Epithelial cell of proximal tubule (primary cell): ENCODE measurements around the gene TIGD6.

GRCh38 chr5:149857327-149858090 lies 87.1 kb downstream of the PDE6A start:
- RAMPAGE, long total RNA: no peak
- RRBS: no CpG with 5 or more reads among the region's 7 CpGs

GRCh38 chr5:149995966-149996473 lies 4.4 kb downstream of the TIGD6 start:
- RAMPAGE, long total RNA: no peak
- RRBS: no CpG with 5 or more reads among the region's 10 CpGs

GRCh38 chr5:149999866-150000846 lies at the start of gene TIGD6:
TIGD6 (minus strand) TSS chr5:150000654.
- RAMPAGE, long total RNA: start-site peak on the minus strand at chr5:150000536-150000559, 15 and 18 reads in 2 replicates
- RRBS: 1% methylated on average over 13 of the region's 61 CpGs

GRCh38 chr5:150001670-150002140 lies 1.2 kb downstream of the HMGXB3 start:
- RAMPAGE, long total RNA: no peak
- RRBS: no CpG with 5 or more reads among the region's 7 CpGs

- RAMPAGE, long total RNA: no peak
- RRBS: no CpG with 5 or more reads among the region's 9 CpGs
Measured at GRCh38 chr5:150036378-150036915, 35.9 kb downstream of the HMGXB3 start.

DNA sequence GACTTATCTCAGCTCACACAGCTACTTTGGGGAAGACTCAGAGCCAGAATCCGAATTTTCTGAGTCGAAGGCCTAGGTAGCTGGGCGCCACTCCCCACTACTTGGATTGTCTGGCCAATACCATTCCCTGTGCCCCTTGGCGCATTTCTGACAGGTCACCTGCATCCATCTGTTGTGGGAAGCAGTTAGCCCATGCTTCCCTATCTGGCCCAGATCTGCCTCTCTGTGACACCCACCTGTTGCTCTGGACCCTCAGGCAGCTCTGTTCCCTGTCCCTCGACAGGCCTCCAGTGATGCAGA lies 16.7 kb upstream of the CSF1R start:
- RAMPAGE, long total RNA: no peak
- RRBS: no CpG with 5 or more reads among the region's 5 CpGs

GRCh38 chr5:150132132-150132859 lies 23.3 kb downstream of the PDGFRB start:
- RAMPAGE, long total RNA: no peak
- RRBS: no CpG with 5 or more reads among the region's 22 CpGs

DNA sequence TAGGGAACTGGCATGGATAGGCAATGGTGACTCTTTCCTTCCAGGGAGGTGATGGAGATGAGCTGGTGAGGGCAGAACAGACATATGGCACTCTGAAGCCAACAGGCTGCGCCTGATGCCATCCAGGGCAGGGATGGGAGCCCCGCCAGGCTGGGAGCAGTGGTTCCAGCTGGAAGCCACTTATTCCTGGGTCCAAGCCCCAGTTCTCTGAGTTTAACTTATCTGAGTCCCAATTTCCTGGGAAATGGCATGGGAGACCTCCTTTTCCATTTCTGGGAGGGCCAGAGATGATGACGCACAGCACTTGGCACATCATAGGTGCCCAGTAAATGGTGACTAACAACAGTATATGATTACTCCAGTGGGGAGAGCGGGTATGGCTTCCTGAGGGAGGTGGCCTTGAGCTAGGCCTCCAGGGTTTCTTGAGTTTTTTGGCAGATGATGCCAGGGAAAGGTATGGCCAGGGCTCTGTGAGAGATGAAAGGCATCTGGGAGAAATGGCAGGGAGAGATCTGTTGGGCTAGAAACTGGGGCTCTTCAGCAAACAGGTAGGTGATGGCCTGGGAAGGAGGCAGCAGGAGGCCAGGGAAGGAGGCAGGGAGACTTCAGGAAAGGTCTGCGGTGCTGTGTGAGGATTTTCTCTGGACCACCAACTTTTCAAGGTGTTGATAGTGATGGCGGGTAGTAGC lies 7.1 kb downstream of the PDGFRB start:
- RAMPAGE, long total RNA: no peak
- RRBS: no CpG with 5 or more reads among the region's 6 CpGs

GRCh38 chr5:150180548-150181384 lies 9.1 kb upstream of the SLC6A7 start:
- RAMPAGE, long total RNA: no peak
- RRBS: no CpG with 5 or more reads among the region's 14 CpGs

DNA sequence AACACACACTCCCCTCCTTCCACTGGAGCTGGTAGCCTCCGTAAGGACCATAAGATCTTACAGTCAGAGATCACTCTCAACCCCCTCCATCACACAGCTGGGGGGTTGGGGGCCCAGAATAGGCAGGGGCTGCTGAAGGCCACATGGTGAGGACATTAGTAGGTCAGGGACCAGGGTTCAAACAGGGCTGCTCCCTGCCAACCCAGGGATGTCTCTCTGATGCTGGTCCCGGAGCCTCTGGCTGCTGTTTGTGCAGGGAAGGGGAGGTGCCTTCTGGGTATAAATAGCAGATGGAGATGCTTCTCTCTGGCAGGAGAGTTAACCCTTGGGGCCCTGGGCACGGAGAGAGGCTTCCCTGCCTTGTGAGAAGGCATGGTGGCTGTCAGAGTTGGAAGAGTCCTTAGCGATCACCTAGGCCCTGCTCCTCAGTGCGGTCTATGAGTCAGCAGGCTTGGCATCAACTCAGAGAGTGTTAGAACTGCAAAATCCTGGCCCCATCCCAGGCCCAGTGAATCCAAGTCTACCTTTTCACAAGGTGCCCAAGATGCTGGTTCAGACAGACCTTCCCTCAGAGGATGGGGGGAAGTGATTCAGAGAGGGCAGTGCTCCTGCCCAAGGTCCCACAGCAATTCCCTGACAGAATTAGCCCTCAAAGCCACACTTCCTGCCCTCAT lies 25.8 kb downstream of the CAMK2A start:
- RAMPAGE, long total RNA: no peak
- RRBS: no CpG with 5 or more reads among the region's 5 CpGs

- RAMPAGE, long total RNA: no peak
- RRBS: no CpG with 5 or more reads among the region's 7 CpGs
Measured at GRCh38 chr5:150397849-150398509, 14.7 kb downstream of the CD74 start.

DNA sequence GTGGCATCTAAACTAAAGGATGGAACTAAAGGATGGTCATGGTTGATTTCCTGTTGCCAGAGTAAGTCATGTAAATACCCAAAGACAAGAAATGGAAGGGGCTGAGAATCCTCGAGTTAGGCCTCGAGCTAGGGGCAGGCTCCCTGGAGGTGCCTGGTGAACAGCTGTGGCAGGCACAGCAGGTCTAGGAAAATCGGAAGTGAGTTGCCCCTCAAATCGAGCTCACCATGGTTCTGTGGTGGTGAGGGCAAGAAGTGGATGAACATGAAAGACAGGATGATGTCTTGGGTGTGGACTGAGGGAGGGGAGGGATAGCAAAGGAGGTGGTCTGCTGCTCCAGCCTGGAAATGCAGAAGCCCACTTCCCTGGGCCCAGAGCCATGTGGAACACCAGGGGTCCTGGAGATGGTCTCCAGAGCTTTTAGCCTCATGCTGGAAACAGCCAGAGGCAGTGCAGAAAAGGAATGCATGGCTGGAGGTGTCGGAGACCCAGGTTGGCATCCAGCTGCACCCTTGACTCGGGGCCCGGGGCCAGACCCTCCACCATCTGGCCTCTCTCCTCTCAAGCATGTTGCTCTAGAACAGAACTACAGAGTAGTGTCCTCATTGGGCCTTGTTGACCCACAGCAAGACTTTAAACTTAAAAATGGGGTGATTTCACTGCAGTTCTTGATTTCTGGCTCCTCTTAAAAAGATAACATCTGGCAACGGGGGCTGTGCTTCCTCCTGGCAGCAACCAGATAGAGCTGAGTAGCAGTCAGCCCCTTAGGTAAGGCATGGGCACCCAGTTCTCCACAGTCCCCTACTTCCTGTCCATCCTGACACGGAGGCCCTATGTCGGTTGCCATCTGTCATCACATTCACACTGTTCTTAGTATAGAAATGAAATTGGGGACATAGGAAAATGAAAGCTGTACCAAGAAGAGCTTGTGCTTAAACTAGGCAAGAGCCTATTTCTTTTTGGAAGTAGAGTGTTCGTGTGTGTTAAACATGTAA lies 11.9 kb downstream of the CD74 start:
- RAMPAGE, long total RNA: no peak
- RRBS: no CpG with 5 or more reads among the region's 11 CpGs

GRCh38 chr5:150442416-150443241 lies 6.9 kb downstream of the RPS14 start:
- RAMPAGE, long total RNA: no peak
- RRBS: no CpG with 5 or more reads among the region's 10 CpGs

DNA sequence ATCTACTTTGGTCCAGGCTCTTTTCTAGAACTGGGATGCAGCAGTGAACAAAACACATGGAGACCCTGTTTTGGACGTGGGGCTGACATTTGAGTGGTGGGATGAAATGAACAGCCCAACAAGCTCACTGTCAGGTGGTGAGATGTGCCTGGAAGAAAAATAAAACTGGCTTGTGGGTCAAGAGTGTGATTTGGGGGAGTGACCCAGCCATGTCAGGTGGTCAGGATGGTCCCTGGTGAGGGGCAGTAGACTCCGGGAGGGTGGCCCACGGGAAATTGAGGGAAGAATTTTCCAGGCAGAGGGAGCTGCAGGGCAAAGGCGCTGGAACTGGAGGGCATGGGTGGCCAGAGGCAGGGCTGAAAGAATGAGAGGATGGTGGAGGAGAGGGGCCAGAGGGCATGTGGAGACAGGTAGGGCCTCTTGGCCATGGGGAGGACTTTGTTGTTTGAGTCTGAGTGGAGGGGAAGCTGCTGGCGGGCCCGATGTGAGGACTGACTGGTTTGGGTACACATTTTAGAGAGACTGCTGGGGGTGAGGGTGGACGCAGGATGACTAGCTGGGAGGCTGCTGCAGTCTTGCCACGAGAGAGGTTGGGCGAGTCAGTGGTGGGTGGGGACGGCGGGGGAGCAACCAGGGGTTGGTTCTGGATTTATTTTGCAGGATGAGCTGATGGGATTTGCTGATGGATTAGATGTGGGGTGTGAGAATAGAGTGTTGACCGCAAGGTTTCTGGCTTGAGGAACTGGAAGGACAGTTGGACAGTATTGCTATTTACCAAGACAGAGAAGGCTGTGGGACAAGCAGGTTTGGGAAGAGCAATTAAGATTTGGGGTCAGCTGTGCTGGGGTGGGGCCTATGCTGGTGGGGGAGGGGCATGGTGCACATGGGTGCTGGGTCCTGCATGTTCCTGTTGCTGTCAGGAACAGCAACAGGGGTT lies 6.0 kb upstream of the NDST1 start:
- RAMPAGE, long total RNA: no peak
- RRBS: no CpG with 5 or more reads among the region's 12 CpGs

GRCh38 chr5:150503287-150503789 lies 4.6 kb upstream of the NDST1 start:
- RAMPAGE, long total RNA: no peak
- RRBS: no CpG with 5 or more reads among the region's 5 CpGs

- RAMPAGE, long total RNA: no peak
- RRBS: no CpG with 5 or more reads among the region's 8 CpGs
Measured at GRCh38 chr5:150537640-150538047, 29.7 kb downstream of the NDST1 start.

- RAMPAGE, long total RNA: no peak
- RRBS: 89% methylated on average over 5 of the region's 18 CpGs
Measured at GRCh38 chr5:150544686-150545512, 37.0 kb downstream of the NDST1 start.

GRCh38 chr5:150559712-150560131 lies 51.8 kb downstream of the NDST1 start:
- RAMPAGE, long total RNA: no peak
- RRBS: no CpG with 5 or more reads among the region's 4 CpGs

GRCh38 chr5:150591021-150591413 lies 49.4 kb upstream of the SYNPO start:
- RAMPAGE, long total RNA: no peak
- RRBS: 12% methylated on average over 3 of the region's 7 CpGs

DNA sequence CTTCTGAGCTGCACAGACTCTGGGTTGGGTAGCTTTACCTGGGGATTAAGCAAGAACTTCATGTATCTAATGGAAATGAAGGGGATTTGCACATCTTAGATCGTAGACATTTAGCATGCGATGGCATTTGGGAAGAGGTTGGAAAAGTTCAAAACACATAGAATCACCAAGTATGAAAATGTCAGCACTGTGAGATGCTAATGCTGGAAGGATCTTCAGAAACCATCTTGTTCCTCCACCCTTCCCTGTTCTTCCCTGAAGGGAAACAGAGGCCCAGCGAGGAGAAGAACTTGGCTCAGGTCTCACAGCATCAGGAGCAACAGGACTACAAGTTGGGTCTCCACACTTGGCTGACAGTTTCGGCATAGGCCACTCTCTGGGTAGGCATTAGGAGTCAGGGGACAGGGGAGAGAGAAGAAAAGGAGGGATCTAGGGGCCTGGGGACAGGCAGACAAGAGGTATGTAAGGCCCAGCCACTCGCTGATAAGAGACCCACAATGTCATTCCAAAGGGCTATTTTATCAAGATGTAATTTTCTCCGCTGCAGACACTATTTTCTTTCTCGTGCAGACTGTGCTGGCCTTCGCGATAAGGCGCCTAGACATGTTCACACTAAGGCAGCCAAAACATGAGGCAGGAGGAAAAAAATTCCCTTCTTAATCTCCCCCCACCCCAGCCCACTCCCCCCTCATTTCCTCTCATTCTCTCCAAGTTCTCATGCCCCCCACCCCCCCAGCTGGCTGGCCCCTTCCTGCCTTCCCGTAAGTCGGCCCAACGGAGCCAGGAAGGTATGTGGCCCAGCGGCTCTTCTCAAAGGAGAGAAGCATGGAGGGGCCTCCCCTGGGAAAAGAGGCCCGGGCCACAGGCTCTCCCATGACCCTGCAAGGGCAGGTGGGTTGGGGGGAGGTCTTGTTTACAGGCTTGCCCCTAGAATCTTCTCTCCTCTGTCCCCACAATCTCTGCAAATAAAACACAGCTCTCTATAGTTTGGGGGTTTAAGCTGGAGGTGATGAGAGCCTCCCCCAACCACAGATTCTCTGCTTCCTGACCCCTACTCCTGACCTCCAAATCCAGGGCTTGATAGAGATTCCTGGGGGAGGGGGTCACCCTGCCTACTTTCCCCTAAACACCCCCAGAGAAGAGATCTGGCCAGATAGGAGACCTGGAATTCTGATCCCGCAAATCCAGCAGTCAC lies 44.9 kb upstream of the SYNPO start:
- RAMPAGE, long total RNA: no peak
- RRBS: no CpG with 5 or more reads among the region's 16 CpGs